Subcutaneous adipose tissue (tissue), 3 donors: ENCODE data around the gene ATP6V0E2.

DNA sequence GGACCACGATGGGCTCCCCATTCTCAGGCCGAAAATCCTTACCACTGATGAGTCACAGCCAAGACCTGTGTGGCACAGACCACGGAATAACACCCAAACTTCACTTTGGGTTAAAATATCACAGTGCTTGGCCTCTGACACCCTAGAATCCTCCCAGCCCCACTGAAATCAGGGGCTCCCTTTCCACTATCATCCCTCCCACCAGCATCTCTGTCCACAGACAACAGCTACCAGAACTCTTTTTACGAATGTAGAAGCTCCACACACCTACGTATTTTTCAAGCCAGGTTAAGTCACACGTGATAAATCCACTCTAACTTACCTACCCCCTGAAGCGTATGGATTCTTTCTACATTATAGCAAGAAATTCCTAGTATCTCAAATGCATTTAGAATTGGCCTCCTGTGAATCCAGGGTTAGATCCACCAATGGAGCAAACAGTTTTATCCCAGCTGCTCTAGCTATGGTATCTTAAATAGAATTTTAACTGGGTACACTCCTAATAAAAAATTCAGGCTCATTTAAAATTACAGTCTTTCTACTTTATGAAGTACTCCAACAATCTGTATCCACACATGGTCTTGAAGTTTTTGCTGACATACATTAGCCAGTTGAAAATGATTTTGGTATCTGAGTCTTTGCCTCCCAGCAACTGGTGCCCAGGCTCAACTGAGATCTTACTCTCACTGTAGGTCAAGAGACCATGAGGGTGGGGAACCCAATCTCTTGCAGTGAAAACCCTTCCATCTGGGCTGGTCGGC lies 104.9 kb upstream of the KRBA1 start:
- PRO-cap, result no peak
- RAMPAGE, long total RNA, 3 experiments, result no peak in any of the 3 experiments

- PRO-cap, result no peak
- RAMPAGE, long total RNA, 3 experiments, result no peak in any of the 3 experiments
Observed at GRCh38 chr7:149735860-149737139, 21.5 kb downstream of the KRBA1 start.

GRCh38 chr7:149742129-149742486 lies 27.4 kb downstream of the KRBA1 start:
- PRO-cap, result no peak
- RAMPAGE, long total RNA, 3 experiments, result no peak in any of the 3 experiments

DNA sequence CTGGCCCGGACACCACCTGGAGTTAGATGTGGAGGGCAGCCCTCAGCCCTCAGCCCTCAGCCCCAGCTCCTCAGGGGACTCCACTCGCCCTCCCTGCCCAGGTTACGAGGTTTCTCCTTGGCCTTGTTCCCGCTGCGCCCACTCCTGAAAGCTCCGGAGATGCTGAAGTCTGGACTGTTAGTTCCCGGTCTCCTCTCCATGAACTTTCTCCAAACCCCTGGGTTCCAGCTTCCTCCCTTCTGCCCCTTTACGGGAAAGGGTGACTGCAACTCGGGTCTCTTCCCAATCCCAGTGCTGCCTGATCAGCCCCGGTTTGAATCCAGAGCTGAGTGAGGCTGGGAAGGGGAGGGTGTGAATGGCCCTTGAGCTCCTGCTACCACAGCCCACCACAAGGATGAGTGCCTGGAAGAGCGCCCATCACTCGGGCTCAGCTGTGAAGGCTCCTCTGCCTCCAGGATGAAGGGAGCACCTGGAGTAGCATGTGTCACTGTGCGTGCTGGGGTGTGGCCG lies 824 bp upstream of the ZNF467 start:
- PRO-cap, result no peak
- RAMPAGE, long total RNA, 3 experiments, result no peak in any of the 3 experiments

DNA sequence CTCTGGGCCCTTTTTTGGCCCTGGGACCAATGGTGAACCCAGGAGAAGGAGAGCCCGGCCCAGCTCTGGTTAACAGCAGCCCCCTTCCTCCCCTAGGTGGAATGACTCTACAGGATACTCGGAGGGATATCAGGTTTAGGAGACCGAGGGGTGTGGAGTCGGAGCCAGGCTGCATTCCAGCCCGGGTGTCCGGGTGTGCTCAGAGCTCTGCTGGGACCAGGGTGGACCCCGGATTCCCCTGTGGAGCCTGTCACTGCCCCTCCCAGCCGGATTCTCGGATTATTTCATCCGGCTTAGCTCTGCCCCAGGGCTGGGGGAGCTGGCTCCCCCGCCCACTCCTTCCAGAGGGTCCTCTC lies 1.4 kb upstream of the ZNF467 start:
- PRO-cap, result no peak
- RAMPAGE, long total RNA, 3 experiments, result no peak in any of the 3 experiments

DNA sequence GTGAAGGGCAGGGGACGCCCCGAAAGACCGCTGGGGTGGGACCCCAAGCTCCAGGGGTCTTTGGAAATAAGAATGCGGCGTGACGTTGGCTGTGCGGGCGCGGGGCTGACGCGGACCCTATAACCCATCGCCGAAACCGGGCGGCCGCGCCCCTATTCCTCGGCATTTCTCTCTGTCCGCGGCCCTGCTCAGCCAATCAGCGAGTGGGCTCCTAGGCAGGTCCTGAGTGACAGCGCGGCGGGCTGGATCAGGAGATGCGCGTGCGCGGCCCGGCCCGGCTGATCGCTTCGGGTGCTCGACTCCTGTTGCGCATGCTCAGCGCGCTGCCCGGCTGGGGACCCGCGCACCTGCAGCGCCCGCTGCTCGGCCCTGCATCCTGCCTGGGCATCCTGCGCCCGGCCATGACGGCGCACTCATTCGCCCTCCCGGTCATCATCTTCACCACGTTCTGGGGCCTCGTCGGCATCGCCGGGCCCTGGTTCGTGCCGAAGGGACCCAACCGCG lies at the start of gene ATP6V0E2:
ATP6V0E2 (plus strand) TSS at position 305 of the 504 bp plus-strand sequence.
- PRO-cap, result bidirectional peak, plus-strand start at position 326 of the sequence, minus-strand start at position 138 of the sequence
- RAMPAGE, long total RNA, 3 experiments, result start-site peak on the plus strand in 3 of 3 experiments, centred at positions 317 to 330 of the sequence, 31 to 47 reads per replicate

DNA sequence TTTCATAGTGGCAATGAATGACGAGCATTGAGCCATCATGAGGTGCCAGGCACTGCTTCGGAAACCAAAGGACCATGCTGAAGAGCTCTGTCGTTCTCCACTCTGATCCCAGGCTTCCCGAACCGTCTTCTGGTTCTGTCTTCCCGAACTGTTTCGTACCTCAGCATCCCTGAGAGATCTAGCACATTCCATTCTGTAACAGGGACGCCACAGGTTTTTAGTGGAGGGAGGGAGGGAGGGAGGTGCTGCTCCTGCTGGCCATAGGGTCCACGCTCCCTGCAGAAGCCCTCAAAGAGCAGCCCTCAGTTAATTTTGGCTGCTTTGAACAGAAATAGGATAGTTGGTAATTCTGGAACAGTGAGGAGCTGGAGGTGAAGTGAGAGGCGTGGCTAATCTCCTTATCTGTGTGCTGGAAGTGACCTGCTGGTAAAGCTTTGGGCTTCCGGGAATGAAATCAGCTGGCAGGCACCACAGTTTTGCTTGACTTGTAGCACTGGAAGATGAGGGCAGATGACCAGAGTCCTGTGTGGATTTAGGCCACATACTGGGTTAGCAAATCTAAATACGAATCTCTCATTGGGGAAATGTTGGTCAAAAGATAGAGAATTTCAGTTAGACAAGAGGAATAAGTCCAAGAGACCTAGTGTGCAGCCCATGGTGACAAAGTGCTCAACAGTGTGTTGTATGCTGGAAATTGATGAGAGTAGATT lies 10.2 kb downstream of the ATP6V0E2 start:
- PRO-cap, result no peak
- RAMPAGE, long total RNA, 3 experiments, result no peak in any of the 3 experiments

- PRO-cap, result no peak
- RAMPAGE, long total RNA, 3 experiments, result no peak in any of the 3 experiments
Observed at GRCh38 chr7:149972565-149972947, 98.8 kb downstream of the ATP6V0E2 start.

GRCh38 chr7:150334930-150336232 lies 6.0 kb downstream of the RARRES2 start:
- PRO-cap, result no peak
- RAMPAGE, long total RNA, 3 experiments, result no peak in any of the 3 experiments

DNA sequence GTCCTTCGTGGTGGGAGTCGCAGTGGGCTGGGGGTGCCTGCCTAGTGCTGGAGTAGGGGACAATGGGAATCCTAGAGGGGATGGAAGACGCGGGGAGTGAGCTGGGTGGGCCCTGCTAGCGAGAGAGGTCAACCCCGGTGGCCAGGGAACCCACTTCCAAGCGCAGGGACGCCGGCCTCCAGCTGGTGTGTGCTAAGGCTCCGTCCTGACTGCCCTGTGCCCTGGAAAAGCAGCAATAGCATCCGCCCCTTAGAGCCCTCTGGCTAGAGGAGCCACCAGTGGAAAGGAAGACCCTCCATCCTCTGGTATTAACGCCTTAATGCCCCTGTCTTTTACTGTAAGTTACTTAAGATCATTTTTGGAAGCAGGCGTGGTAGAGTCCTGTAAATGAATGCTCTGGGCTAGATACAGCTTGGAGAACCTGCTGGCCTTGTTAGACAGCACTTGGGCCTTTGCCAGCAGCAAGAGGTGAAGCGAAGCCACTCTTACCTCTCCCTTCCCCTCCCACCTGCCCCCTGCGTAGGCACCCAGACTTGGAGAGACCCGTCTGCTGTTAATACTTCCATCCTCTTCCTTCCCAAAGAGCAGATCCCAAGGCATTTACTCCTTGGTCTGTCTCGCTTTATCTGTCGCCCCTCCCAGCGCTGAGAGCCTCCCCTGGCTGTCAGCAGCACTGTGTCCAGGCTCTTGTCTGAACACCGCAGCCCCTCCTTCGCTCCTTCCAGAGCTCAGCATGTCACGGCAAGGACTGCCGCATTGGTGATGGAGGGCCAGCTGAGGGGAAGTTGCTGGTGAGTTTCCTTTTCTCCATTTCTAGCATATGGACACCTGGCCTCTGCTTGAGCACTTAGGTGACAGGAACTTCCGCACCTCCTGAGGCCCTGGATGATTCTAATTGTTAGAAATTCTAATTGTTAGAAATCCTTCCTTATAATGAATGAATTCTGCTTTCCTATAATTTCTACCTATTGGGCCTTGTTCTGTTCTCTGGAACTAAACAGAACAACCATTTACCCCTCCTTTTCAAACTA lies 4.7 kb downstream of the REPIN1 start:
- PRO-cap, result no peak
- RAMPAGE, long total RNA, 3 experiments, result no peak in any of the 3 experiments

GRCh38 chr7:150374016-150374860 lies 4.9 kb upstream of the ZNF775 start:
- PRO-cap, result no peak
- RAMPAGE, long total RNA, 3 experiments, result no peak in any of the 3 experiments

- PRO-cap, result no peak
- RAMPAGE, long total RNA, 3 experiments, result no peak in any of the 3 experiments
Observed at GRCh38 chr7:150377048-150377590, 2.0 kb upstream of the ZNF775 start.

DNA sequence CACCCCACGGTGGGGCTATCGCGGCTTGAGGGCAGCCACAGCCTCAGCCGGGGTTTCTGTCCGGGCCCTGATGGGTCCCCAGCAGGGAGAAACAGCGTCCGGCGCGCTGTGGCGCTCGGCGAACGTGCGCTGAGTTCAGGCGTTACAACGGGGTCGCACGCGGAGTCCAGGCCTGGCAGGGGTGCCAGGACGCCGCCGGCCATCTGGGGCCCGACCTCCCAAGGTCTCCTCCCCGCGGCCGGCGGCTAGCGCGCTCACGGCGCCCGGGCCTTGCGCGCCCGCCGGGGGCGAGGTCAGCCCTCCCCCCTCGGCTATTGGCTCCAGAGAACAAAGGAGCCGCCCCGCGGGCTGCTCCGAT lies 307 bp upstream of the ZNF775 start:
- PRO-cap, result bidirectional peak, plus-strand start outside the sequence, minus-strand start at position 256 of the sequence
- RAMPAGE, long total RNA, 3 experiments, result no peak in any of the 3 experiments

GRCh38 chr7:150399455-150400544 lies 5.7 kb upstream of the ENSG00000284691 start:
- PRO-cap, result no peak
- RAMPAGE, long total RNA, 3 experiments, result no peak in any of the 3 experiments

DNA sequence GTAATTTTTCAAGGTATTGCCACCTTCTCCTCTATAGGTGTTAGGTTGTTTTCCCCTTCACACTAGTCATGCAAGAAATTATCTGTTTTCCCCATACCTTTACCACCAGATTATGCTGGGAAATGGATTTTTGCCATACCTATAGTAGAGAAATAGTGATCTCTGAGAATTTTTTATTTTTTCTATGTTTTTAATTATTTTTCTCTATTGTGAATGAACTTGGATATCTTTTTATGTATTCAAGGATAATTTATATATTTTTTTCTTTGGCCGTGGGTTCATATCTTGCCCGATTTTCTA lies 3.5 kb downstream of the GIMAP7 start:
- PRO-cap, result no peak
- RAMPAGE, long total RNA, 3 experiments, result no peak in any of the 3 experiments

DNA sequence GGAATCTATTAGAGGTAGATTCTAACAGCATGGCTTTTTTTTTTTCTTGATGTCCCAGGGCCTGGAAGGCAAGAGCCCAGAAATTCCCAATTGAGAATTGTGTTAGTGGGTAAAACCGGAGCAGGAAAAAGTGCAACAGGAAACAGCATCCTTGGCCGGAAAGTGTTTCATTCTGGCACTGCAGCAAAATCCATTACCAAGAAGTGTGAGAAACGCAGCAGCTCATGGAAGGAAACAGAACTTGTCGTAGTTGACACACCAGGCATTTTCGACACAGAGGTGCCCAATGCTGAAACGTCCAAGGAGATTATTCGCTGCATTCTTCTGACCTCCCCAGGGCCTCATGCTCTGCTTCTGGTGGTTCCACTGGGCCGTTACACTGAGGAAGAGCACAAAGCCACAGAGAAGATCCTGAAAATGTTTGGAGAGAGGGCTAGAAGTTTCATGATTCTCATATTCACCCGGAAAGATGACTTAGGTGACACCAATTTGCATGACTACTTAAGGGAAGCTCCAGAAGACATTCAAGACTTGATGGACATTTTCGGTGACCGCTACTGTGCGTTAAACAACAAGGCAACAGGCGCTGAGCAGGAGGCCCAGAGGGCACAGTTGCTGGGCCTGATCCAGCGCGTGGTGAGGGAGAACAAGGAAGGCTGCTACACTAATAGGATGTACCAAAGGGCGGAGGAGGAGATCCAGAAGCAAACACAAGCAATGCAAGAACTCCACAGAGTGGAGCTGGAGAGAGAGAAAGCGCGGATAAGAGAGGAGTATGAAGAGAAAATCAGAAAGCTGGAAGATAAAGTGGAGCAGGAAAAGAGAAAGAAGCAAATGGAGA lies 5.1 kb downstream of the GIMAP4 start:
- PRO-cap, result no peak
- RAMPAGE, long total RNA, 3 experiments, result no peak in any of the 3 experiments

- PRO-cap, result no peak
- RAMPAGE, long total RNA, 3 experiments, result no peak in any of the 3 experiments
Observed at GRCh38 chr7:150732000-150732389, 5.2 kb upstream of the GIMAP5 start.

- PRO-cap, result no peak
- RAMPAGE, long total RNA, 3 experiments, result no peak in any of the 3 experiments
Observed at GRCh38 chr7:150799427-150799794, 753 bp downstream of the TMEM176B start.

DNA sequence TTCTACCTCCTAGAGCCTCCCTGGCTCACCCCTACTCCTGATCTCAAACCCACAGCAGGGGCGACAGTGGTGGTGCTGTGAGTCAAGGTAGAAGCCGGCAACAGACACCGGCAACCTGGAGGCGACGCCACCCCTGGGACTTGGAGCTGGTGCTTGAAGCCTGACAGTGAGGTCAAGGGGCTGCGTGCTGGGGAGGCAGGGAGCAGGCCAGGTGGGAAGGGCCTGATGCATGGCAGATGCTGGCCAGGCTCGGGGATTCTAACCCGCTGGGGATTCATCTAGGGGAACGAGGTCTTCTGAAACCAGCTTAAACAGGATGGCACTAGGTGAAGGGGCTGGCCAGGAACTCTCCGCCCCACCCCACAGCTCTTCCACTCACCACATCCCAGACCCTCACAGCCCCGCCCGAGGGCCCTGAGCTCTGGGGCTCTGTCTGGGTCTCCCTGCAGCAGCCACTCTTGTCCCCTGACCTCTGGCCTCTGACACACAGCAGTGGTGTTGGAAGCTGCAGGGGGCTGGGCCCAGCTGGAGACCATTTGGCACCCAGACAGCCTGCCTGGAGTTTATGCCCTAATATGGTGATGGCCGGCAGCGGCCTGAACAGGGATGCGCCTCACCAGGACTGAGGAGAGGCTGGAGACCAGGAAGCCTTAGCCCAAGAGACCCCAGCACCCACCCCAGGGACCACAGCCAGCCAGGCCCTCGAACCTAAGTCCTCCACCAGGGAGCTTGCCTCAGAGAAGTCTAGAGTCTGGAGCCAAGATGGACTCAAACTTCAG lies 16.3 kb downstream of the KCNH2 start:
- PRO-cap, result unidirectional peak, minus-strand start at position 481 of the sequence
- RAMPAGE, long total RNA, 3 experiments, result no peak in any of the 3 experiments

- PRO-cap, result no peak
- RAMPAGE, long total RNA, 3 experiments, result no peak in any of the 3 experiments
Observed at GRCh38 chr7:150965196-150965568, 12.9 kb downstream of the KCNH2 start.